Epithelial cell of esophagus (primary cell): ENCODE measurements around a stretch of chr4.

DNA sequence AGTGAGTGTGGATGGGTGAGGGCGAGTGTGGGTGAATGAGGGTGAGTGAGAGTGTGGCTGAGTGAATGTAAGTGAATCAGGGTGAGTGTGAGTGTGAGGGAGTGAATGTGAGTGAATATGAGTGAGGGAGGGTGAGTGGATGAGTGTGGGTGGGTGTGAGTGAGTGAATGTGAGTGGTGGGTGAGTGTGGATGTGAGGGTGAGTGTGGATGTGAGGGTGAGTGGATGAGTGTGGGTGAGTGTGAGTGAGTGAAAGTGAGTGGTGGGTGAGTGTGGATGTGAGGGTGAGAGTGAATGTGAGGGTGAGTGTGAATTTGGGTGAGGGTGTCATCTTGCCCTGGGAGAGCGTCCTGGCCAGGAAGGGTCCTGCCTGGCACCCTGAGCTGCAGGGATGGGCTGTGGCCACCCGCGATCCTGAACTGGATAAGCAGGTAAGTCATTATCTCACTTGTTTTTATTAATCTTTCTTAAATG is 67.6 kb downstream of the TRIML1 start:
- RRBS = no CpG with 5 or more reads among the region's 4 CpGs

GRCh38 chr4:190014727-190015287 is 12.2 kb downstream of the FRG2 start:
- RRBS = 2% methylated on average over 8 of the region's 56 CpGs